Thoracic aorta endothelial cell (primary cell): ENCODE measurements around a stretch of chr14.

DNA sequence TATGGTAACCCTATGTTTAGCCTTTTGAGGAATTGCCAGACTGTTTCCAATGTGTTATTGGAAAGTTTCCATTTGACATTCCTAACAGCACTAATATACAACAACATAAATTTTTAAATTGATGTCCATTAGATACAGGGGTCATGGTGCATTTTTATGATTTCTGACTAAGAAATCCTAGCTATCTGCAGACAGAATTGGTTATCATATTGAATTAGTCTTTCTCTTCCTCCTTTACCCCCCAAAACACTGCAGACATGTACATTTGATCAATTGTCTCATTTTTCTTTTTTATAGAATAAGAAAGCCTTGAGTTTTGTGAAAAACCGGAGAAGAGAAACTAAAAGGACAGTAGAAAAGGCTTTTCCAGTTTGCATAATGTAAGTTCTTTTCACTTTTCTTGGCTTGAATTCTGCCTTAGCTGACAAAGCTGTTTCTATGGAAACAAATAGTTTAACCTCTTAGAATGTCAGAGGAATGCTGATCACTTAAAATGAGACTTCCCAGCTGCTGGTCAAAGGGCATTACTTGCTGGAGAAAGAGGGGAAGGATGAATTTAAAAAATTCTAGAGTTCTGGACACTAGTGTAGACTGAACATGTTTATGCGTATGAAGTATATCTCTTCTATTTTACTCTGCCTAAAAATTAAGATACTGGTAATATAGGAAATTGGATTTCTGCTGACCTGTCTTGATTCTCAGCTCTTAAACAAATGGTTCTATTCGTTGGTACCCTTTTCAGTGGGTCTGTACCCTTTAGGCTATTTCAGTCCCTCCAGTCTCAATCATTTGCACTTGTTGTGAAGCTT, 28.4 kb downstream of the PALS1 start:
- CAGE, long polyA plus RNA = no peak

- CAGE, long polyA plus RNA = no peak
These were observed 29.7 kb upstream of the PLEK2 start for GRCh38 chr14:67441552-67442159.

DNA sequence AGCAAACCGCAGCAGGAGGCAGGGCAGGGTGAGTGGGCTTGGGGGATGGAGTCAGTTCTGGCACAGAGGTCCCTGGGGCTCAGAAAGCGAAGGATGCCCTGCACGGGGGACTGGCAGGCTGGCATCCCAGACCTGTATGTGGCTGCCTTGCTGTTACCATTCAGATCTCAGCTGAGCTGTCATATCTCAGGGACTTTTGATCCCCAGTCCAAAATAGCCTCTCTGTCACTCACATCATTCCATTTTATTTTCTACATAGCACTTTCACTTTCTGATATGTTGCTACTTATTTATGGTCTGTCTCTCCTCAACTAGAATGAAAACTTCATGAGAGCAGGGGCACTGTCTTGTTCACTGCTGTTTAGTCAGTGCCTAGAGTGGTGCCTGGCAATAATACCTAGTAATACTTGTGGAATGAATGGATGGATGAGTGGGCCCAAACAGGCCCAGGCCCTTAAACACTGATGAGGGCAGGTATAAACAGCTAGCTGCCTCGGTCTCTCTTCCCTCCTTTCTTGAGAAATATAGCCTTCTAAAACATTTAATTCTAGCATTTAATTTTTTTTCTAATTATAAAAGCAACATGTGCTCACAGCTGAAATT, 4.5 kb downstream of the TMEM229B start:
- CAGE, long polyA plus RNA = no peak

DNA sequence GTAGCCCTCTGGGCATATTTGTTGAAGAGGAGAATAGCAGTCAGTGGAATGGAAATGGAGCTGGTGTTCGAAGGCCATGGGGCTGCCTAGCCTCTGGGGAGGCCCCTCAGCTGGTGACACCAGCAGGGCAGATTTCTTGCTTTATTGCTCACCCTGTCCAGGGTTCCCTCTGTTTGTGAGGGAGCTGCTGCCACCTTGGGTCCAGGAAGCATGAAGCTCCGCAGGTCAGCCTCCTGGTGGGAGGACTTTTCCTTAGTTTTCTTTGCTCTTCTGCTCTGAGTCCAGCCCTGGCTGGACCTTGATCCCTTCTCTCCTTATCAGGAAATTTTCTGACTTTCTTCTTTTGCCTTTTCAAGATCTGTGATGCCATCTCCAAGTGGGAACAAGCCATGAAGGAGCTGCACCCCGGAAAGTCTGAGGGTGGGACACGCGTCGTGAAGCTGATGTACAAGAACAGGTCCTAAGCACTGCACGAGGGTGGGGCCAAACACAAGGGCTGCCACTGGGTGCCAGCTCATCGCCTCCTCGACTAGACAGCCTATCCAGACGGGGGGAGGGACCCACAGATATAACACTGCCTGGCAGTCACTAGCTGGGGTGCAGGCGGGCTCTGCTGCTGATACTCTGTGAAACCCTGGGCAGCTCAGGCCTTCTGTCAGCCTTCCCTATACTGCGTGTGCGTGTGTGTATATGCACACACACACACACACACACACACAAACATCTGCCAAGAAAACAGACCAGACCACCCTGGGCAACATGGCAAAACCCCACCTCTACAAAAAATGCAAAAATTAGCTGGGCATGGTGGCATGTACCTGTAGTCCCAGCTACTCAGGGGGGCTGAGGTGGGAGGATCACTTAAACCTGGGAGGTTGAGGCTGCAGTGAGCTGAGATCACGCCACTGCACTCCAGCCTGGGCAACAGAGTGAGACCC, 19.2 kb downstream of the PIGH start:
- CAGE, long polyA plus RNA = no peak

DNA sequence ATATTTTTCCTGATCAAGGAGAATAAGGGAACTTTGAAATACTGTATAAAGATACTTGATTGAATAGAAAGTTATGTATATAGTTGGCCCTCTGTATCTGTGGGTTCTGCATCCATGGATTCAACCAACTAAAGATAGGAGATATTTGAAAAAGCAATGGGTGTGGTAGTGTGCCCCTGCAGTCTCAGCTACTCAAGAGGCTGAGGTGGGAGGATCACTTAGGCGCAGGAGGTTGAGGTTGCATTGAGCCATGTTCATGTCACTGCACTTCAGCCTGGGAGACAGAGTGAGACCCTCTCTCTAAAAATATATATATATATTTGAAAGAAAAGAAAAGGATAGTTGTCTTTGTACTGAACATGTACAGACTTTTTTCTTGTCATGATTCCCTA, 68.7 kb downstream of the RAD51B start:
- CAGE, long polyA plus RNA = no peak

DNA sequence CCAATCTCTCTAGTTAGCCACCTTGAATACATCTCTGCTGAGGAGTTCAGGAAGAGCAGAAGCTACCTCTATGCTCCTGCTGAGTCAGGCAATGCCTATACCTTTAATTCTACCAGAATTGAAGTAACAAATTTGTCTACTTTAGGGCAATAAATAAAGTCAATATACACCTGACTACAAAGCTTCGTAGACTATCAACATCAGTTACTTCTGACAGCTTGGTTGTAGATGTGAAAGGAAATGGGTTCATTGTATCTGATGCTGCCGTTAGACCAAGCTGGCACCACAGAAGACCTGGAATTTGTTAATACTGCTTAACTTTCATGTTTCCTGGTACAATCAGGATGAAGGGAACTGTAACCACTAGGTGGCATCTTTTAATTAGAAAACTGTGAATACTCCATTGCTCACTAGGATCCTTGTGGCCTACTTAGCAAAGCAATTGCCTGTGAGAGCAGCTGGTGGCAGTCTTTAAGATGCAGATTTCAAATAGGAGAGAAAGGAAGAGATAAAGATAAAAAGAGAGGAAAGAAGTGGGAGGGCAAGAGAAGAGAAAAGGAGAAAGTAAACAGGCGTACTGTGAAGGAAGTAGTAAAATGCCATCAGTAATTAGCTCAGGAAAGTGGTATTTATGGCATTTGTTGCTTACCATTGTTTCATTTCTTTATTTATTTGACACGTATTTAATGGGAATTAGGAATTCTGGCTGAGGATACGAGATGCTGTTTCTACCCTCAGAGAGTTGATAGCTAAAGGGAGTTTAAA, 114.4 kb downstream of the RAD51B start:
- CAGE, long polyA plus RNA = no peak

DNA sequence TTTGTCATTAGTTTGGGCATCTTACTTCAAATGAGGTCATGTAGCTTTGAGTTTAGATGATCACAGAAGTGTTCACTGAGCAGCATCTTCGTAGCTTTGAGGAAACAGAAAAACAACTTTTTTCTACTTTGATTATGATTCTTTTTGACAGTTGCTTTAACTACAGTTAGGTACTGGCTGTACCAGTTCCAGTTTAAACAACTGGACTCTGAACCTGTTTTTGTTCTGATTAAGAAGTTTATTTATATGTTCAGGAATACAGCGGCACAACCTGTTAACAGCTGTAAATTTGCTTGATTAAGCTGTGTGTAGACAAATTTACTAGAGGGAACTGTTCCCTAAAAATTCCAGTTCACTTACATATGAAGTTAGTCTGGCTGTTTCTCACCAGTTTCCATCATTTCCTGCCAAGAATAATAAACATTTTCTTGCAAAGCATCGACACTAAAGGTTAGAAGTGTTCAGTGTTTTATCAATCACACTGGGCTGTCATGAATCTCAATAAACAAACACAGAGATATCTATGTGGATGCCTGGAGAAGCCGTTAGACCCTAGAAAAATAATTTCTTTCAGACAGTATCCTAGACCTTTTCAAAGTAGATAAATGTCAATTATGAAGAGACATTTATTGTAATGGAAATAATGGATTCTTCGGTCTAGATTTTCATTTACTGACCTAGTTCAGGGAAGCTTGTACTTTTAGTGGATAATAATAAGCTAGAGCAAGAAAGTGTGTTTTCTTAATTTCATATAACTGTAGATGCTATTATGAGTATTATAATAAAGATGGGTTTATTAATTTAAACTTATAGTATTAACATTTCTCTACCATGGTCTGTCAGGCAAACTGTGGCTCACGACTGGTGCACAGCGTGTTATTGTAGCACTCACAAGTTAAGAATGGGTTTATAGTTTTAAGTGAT, 192.2 kb downstream of the RAD51B start:
- CAGE, long polyA plus RNA = no peak

DNA sequence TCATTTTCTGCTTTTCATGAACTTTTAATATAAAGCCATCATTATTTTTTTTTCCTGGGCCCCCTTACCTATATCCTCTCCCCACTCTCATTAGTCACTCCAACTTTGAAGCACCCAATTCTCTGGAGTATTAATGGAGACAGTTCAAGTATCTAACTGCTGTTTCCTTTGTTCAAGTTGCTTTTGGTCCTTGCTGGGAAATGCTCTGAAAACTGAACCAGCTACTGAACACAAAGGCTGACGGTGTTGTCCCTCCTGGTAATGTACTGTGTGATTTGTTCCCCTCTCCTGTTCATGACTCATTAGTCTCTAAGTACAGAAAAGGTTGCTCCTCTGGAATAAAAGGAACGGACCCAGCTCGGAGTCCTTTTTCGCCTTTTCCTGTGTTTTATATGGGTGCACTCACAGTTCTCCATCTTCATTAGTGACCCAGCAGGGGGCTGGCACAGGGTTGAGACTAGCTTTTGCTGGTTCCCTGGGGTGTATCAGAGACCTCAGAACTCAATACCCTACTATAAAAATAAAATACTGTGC, 269.5 kb downstream of the RAD51B start:
- CAGE, long polyA plus RNA = no peak

DNA sequence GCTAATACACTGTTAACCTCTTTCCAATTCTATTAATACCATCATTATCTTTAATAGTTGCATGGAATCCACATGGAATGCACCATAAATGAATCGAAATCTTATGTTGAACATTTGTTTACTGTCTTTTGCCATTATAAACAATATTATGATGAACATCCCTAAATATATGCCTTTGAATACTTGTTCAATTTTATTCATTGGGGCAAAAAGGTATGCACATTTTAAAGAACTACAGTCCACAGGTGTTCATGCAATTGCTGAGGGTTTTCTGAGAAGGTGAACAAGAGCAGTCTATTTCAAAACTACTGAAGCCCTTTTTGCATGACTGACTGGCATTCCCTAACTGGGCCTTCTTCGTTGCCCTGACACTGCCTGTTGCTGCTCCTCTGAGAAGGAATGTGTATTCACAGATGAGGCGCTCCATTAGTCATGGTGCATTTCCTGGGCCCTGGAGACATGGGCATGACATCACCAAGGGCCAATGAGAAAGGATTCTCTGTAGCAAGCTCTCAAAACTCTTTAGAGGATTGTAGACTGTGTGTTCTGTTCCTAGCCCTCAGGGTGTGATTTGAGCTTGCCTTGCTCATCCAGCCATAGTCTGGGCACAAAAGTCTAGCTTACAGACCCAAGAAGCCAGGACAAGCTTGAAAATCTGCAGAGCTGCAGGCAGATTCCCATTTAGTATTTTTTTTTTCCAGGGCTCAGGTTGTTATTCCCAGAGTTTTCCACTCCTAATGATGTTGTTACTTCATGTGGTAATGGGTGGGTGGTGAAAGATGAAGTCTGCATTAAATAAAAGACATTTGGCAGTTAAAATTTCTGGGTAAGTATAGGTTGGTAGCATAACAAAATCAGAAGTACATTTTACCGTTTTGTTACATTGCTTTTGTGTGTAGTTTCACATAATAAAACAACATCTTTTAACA, 318.1 kb downstream of the RAD51B start:
- CAGE, long polyA plus RNA = no peak

DNA sequence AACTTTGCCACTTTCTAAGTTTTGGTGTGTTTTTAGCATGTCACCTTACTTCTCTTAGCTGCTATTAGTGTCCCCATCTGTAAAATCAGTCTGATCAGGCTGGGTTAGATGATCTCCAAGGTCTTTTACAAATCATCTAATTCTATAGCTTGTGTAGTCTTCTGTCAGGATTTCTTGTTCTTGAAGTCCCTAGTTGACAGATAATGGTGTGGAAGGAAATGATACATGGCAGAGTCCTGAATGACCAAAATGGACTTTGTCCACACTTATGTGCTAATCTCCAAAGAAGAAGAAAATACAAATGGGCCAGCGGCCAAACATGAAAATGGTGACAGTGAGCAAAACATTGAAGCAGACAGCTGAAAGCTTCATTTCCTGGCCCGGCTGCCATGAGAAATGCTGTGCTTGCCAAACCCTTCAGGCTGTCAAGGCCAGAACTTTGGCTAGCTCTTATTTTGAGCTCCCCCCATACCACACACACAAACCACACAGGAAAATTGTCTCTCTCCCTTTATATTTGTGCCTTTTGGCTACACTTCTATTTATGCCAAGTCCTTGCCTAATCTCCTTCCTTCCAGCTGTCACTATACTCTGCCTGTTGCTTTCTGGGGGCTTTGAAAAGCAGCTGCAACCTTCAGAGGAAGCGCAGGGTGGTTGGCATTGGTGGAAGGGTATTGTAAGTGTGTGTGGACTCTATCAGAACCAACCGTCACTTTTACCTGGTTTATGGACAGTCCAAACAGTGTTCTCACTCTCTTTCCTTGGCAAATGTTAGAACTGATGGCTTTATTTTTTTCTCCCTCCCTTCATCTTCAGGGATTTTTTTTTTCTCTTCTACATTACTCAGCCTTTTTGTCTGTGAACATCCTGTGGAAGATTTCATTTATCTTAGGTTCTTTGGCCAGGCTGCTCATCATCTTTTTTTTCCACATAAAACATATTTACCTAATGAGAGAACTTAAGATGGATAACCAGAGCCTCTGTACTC, 323.8 kb downstream of the RAD51B start:
- CAGE, long polyA plus RNA = no peak

DNA sequence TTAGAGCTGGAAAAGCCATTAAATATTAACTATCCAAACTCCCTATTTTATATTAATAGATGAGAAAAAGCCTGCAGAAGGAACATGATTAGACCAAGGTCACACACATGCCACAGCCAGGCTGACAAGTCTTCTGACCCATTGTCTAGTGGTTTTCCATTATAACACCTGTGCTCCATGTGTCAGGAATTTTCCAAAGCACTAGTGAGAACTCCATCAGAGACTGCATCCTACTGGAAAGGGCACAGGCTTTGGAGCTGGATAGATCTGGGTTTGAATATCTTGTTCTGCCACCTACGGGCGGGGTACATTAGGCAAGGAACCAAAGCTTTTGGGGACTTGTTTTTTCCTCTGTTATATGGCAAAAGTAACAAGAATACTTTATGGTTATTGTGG, 325.5 kb downstream of the RAD51B start:
- CAGE, long polyA plus RNA = no peak

DNA sequence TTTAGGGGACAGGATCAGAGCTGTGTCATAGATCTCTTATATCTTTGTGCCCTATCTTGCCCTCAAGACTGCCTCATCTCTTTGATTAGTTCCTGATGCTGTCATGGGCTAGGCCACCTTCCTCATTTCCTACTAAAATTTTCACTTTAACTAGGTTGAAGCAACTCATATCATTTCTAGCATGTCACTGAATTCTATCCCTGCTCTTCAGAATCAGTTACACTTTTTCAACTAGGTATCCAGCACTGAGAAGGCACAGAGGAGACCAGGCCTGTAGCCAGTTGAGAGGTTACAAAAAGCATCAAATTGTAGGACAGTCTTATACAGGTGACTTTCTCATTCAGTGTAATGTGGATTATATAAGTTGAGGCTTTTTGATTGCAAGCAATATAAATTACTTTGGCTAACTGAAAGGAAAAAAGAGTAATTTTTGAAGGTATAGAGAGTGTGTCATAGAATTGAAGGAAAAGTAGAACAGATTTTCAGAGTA, 410.3 kb downstream of the RAD51B start:
- CAGE, long polyA plus RNA = no peak

- CAGE, long polyA plus RNA = no peak
These were observed 426.9 kb downstream of the RAD51B start for GRCh38 chr14:68246306-68247020.

DNA sequence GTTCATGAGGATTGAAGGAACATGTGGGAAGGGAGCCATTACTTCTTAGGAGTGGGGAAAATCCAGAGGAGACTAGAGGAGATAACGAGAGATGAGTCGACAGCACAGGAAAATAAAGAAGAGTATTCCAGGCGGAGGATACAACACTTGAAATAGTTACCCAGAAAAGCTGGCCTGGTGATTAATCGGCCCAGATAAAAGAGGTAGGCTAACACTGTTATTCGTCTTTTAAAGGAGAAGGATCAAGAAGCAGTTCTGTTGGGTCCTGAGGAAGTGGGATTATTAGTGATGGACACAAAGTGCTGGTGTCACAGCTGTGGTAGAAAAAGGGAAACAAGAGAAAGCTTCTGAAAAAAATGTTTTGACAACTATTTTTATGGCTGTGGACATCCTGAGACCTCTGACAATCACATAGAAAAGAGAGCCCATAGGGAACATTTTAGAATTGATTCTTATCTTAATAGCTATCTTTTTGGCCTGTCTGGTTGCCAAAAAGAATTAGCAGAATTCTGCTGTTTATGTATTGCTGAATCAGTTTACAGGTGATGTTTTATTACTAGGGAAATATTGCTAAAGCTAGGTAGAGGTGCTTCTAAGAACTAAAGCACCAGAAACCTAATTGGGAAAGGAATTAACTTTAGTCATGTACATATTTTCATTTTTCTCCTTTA, 425.2 kb downstream of the ZFP36L1 start:
- CAGE, long polyA plus RNA = no peak

- CAGE, long polyA plus RNA = no peak
These were observed 388.8 kb downstream of the ZFP36L1 start for GRCh38 chr14:68403781-68404733.

DNA sequence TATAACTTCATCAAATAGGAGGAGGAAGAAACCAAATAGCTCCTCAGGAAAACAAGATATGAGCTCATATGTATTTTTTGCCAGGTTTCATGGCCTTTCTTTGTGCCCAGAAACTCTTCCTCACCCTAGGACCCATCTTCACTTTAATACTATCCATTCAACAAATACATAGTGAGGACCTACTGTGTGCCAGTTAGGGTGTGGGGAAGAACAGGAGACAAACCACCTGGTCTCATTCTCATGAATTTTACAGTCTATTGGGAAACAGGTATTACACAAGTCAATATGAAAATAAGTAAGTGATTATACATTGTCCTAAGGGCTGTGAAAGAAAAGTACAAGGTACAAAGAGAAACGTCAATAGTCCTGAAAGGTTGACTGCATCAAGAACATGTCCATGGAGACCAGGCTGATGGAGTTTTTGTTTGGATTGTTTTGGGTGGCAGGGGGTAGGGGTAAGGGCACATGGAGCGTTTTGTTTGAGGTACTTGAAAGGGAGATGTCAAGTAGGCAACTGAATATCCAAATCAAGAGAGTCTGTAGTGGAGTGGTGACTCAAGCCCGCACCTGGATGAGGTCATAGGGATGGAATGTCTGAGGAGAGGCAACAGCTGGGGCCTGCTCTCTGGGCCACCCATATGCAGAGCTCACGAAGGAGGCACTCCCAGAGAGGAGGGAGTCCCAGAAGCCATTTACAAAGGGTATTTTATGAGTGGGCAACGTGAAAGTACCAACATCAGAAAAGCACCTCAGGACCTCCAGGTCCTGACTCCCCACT, 272.1 kb downstream of the ZFP36L1 start:
- CAGE, long polyA plus RNA = no peak

DNA sequence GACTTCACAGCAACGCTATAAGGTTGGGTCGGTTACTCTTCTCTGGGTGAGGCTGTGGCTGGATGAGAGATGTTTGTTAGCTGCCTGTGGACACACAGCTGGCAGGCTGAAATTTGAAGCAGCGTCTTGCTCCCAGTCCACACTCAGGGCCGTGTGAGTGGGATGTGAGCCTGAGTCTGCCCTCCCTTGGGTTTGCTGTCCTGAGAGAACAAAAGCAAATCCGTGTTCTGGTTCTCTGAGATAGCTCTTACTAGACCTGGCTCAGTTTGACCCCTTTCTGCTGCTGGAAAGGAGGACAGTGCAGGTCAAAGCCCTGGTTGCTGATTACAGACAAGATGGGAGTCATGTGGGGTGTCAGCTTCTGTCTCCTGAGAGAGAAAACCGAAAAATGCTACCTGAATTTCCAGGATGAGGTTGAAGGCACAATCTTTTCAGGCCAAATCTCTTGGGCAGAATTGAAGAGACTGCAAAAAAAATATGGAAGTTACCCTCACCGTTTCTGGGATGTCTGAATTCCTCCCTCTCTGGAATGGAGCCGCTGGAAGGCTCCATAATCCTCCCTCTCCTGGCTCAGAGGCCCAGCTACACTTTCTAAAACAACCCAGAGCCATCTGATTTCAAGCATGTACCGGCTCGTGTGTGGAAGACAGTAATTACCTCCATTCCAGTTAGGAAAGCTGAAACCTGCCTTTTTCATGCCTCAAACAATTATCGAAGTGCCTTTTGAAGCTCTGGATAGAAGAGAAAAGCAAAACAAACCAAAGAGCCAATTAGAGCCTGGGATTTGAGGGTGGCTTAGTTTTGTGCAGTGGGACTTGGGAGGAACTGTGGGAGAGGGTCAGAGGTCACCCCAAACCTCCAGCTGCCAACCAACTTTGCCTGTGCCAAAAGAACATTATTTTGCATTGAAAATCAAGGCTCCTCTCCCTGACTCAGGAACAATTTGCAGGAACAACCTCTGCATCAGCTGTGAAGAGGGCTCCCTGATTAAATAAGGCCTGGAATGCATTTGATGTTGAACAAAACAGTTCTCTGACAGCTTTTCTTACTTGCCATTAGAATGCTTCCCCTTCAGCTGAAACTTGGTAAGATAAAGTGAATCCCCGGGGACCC, 270.6 kb downstream of the ZFP36L1 start:
- CAGE, long polyA plus RNA = no peak

- CAGE, long polyA plus RNA = no peak
These were observed 164.8 kb downstream of the ZFP36L1 start for GRCh38 chr14:68627903-68628724.

- CAGE, long polyA plus RNA = no peak
These were observed 162.8 kb downstream of the ZFP36L1 start for GRCh38 chr14:68630030-68630453.

GRCh38 chr14:68637360-68638172, 155.3 kb downstream of the ZFP36L1 start:
- CAGE, long polyA plus RNA = no peak